Pericardium fibroblast (primary cell): ENCODE measurements around the genes NDUFB7, OR1I1, PGLYRP2 and CYP4F11.

- RAMPAGE, long total RNA, result no peak
Measured at GRCh38 chr19:14525584-14526379, 3.6 kb upstream of the TECR start.

- RAMPAGE, long total RNA, result no peak
Measured at GRCh38 chr19:14554246-14554836, 17.5 kb downstream of the NDUFB7 start.

GRCh38 chr19:14571686-14572451 lies at the start of gene NDUFB7:
Gene NDUFB7 (minus strand): TSS chr19:14572066.
- RAMPAGE, long total RNA, result start-site peak on the minus strand at chr19:14572022-14572071, 5,083 and 1,942 reads in 2 replicates

DNA sequence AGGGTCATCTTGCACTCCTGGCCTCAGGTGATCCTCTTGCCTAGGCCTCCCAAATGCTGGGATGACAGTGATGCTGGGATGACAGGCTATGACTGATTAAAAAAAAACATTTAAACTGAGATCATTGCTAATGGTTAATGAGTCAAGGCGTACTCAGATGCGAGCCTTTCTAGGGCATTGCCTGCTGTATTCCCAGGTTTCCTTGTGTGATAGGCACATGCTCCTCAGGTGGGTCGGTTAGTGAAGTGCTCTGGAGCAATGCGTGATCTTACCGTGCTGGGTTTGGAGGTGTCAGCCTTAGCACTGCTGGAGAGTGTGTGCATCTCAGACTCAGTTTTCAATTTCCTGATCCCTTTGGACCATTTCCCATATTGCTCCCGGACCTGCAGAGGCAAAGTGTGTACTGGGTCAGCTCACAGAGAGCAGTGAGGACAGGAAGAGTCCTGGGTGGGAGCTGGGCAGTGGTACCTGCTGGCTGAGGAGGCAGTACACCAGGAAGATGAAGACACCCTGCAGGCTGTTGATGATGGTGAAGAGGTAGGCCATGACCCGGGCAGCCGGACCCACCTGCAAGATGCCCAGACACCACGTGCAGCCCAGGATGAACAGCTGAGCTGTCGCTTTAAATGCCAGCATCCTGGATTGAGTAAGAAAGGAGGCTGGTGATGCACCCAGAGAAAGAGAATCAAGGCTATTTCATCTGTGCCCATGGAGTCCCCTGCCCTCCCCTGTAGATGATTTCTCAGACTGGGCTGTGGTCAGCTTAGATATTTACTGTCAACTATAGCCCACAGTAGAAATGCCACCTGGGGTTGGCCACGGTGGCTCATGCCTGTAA lies 35.0 kb downstream of the ADGRE2 start:
- RAMPAGE, long total RNA, result no peak

- RAMPAGE, long total RNA, result no peak
Measured at GRCh38 chr19:15081923-15082379, at the start of gene OR1I1. Gene OR1I1 (plus strand): TSS chr19:15082211.

GRCh38 chr19:15186904-15187372 lies 13.9 kb downstream of the NOTCH3 start:
- RAMPAGE, long total RNA, result no peak

DNA sequence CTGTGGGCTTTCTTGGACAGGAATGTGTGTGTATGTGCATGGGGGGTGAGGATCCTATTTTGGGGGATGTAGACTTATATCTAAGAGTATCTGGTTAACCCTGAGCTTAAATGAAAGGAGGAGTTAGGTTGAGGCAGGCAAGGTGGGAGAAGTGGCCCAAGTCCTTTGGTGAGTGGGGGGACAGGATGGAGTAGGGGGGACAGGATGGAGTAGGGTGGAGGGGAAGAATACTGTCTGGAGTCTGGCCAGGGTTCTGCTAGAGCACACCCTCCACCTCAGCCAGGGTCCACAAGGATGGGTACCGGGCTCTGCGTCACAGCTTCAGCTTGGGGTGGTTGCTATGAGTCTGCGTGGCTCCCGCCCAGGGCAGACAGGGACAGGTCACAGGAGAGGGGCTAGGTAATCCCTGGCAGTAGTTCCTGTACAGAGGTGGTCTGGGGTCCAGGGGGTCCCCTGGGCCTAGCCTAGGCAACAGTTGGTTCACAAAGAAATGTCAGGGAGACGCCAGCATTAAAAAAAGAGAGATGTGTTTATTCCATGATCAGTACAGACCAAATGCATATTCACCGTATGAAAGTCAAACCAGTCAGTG lies 4.2 kb upstream of the EPHX3 start:
- RAMPAGE, long total RNA, result no peak

- RAMPAGE, long total RNA, result no peak
Measured at GRCh38 chr19:15236932-15237871, 5.0 kb upstream of the EPHX3 start.

- RAMPAGE, long total RNA, result no peak
Measured at GRCh38 chr19:15243219-15243776, 11.1 kb upstream of the EPHX3 start.

DNA sequence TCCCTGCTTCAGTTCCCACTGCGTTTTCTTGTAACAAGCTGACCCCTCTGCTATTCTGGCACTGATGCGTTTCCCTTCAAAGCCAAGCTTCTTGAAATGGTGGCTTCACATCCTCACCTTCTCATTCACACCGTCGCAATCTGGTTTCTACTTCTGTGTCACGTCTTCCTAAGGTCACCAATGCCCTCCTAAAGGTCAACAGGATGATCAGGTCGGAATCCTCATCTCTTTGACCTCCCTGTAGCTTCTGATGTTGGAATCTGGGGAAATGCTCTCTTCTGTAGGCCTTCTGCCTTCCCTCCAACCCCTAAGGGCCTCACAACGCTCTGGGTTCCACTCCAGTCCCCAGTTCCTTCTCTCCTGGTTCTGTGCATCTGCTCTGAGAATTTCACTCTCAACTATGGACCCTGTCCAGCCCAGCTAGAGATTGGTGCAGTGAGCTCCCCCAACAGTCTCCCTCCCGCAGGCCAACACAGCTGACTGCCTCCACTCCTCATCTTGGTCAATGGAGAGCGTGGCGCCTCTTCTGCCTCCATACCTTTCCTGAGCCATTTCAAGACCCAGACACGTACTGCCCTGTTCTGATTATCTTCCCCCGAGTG lies 39.1 kb upstream of the EPHX3 start:
- RAMPAGE, long total RNA, result no peak

DNA sequence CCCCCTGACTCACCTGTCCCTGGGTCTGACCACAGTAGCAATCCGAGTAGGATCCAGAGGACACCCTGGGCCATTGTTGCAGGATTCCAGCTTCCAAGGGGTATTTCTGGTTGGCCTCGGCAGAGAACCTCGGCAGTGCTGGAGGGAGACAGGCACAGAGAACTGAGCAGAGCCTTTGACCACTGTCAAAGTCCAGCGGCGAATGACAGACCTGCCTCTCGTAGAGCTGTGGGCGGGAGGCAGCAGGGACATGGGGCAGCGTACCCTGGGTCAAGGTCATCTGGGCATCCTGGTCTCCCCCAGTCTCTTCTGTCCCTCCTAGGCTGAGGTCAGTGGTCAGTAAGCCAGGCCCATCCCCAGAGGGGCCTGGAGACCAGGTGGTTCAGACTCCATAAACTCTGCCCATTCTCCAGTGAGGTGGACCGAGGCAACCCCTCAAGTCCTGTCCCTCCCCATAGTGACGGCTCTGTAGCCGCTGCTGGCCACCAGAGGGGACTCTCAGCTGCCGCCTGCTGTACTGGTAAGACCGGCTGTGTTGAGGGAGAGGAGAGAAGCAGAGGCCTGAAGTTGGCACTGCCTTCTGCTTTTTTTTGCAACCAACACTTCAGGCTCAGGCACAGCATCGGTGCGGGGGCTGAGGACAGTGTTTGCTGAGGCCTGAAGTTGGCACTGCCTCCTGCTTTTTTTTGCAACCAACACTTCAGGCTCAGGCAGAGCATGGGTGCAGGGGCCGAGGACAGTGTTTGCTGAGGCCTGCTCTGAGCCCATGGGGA lies at the start of gene PGLYRP2:
Gene PGLYRP2 (minus strand): TSS at position 204 of the 773 bp plus-strand sequence.
- RAMPAGE, long total RNA, result no peak

- RAMPAGE, long total RNA, result no peak
Measured at GRCh38 chr19:15498820-15499041, 9.6 kb upstream of the CYP4F22 start.

- RAMPAGE, long total RNA, result no peak
Measured at GRCh38 chr19:15514743-15515250, 6.5 kb downstream of the CYP4F22 start.

DNA sequence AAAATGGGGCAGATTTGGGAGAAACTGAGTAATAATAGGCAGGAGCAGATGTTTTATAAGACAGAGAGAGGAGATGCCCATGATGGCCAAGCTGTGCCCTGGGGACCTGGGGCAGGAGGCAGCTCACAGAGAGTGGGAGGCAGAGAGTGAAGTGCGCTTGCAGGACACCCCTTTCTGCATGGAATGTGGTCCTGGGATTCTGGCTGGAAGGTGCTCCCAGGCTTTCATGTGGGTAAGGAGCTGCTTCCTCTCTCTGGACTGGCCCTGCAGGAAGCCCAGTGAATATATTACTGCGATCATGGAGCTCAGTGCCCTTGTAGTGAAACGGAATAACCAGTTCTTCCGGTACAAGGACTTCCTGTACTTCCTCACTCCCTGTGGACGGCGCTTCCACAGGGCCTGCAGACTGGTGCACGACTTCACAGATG lies 7.8 kb downstream of the CYP4F8 start:
- RAMPAGE, long total RNA, result no peak

DNA sequence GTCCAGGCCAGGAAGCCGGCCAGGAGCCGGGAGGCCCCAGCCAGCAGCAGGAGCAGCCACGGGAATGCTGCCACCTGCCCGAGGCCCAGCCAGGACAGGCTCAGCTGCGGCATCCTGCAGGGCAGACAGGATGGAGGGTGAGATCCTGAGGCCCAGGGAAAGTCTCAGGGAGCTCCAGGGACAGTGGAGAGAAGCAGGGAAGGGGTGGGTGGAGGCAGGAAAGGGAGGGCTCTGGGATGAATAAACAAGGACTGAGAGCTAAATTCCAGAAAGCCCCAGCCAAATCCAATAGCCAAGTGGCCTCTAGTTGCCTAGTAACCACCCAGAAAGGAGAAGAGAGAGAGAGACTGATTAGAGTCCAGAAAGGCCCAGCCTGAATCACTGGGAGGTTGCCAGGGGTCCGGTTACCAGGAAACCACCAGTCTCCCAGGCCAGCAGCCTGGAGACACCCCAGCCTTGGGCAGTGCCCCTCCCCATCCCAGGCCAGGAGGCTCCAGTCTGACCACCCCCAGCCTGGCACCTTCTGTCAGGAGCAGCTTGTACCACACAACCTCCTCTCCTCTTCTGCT lies 7.6 kb upstream of the OR10H5 start:
- RAMPAGE, long total RNA, result no peak

- RAMPAGE, long total RNA, result no peak
Measured at GRCh38 chr19:15933816-15935340, at the start of gene CYP4F11. Gene CYP4F11 (minus strand): TSS chr19:15934529.

DNA sequence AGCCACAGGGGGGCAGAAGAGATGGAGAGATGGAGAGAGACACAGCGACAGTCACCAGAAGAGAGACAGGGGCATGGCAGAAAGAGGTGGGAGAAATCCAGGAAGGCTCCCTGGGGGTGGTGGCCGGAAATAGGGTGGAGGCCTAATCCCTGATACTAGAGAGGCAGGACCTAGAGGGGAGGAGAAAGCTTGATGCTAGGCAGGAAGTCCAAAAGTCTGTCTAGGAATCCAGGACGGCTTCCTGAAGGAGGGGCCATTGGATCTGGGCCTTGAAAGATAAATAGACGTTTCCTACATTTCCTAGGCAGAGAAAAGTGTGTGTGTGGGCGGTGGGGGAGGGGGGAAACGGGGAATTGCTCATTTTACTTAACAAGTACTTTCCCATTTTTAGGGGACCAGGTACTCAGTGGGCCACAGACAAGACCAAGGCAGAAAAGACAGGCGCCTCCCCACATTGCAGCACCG lies 9.5 kb upstream of the TPM4 start:
- RAMPAGE, long total RNA, result no peak

DNA sequence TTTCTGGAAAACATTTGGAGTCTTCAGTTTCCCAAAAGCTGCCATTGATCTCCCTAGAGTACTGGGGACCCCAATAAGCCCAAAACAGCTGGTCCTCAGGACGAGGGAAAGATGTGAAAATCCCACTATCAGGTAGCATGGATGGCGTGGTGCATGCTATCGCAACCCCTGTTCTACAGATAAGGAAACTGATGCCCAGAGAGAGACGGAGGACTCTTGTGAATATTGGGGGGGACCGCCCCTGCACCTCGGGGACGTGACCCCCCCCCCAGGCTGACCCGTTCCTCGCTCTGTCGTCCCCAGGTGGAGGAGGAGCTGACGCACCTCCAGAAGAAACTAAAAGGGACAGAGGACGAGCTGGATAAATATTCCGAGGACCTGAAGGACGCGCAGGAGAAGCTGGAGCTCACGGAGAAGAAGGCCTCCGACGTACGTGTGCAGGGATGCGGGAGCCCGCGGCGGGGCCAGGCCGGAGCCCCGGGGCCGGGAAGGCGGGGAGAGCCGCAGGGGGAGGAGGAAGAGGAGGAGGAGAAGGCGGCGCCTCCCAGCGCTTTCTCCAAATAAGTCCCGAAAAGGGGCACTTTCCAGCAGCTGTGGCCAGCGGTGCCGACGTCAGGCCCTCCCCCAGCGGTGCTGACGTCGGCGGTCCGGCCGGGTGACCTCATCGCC lies 417 bp upstream of the TPM4 start:
- RAMPAGE, long total RNA, result no peak

- RAMPAGE, long total RNA, result no peak
Measured at GRCh38 chr19:16078461-16079209, 2.3 kb downstream of the TPM4 start.

DNA sequence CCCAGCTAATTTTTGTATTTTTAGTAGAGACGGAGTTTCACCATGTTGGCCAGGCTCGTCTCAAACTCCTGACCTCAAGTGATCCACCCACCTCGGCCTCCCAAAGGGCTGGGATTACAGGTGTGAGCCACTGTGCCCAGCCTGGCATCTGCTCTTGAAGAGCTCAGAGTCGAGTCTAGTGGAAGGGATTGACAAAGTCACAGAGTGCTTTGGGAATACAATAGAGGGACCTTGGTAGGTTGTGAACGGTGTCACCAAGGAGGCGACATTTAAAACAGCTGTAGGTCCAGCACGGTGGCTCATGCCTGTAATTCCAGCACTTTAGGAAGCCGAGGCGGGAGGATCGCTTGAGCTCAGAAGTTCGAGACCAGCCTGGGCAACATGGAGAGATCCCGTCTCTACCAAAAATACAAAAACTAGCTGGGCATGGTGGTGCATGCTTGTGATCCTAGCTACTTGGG lies 14.9 kb downstream of the TPM4 start:
- RAMPAGE, long total RNA, result no peak